Anterior vena cava (tissue), 1 donor: ENCODE results near the genes TRAF7, CCNF, PDPK1 and PRSS21.

DNA sequence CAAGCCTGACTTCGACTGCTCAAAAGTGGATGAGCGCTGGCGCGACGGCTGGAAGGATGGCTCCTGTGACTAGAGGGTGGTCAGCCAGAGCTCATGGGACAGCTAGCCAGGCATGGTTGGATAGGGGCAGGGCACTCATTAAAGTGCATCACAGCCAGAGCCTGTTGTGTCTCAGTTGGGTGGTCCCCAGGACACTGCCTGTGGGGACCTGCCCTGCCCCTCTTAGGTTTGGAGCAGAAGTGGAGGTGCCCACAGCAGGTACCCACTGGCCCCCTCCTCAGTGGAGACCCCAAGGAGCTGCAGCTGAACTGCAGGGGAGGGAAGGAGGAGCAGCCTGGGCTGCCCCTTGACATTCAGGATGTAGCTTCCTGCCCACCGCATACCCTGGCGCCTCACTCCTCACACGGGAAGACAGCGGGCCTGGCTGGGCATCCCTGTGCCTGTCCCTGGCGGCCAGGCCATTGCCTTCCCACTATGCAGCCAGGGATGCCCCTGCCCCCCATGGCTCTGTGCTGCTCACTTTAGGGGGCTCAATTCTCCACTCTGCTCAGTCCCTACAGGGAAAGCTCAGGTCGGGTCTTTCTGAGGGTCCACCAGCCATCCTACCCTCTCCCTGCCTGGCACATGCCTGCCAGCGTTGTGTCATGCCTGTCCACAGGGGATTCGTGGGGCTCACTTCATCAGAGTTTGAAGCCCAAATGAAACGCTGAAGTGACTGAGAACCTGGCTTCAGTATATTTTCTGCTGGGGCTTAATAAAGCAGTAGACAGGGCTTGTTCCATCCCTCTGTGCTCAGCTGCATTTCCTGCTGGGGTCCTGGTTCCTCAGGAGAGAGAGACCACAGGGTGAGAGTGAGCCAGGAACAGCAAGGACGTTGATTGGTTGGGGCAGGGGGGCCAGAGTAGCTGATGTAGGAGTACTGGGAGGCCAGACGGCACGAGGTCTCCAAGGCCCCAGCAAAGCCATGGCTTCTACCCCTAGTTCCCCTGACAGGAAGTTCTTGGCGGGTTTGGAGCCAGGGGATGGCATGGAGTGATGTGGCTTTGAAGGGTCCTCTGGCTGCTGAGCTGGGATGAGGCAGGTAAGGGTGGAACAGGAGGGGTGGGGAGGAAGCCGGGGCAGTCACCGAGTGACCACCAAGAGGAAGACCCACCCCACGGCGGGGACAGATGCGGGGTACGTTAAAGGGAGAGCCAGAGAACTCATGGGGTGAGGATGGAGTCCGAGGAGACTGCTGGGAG is 2.4 kb downstream of the GFER start:
- PRO-cap: no peak

DNA sequence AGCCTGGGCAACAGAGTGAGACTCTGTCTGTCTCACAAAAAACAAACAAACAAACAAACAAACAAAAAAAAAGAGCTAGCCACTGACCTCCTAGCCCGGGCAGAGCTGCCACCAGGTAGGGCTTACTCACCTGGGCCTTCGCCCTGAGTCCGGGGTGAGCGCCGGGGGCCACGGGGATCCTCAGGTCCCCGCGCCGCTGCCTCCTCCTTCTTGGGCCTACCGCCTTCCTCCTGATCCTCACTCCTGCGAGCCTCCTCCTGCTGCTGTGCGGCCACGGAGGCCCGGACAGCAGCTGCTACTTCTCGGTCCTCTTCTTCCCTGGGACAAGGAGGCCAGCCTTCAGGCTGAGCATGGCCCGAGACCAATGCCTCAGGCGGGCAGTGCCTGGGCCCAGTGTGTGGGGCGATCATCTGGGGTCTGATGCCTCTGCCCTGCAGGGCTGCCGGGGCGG is 11.1 kb downstream of the SYNGR3 start:
- PRO-cap: no peak

- PRO-cap: bidirectional peak, plus-strand start at chr16:2009891, minus-strand start at chr16:2009821
These were observed 10.1 kb upstream of the NPW start for GRCh38 chr16:2009260-2010058.

GRCh38 chr16:2034530-2035013 is 7.9 kb downstream of the NHERF2 start:
- PRO-cap: no peak

GRCh38 chr16:2040708-2041695 is 6.6 kb downstream of the NTHL1 start:
- PRO-cap: no peak

GRCh38 chr16:2048132-2048521 is 342 bp downstream of the TSC2 start:
- PRO-cap: no peak

GRCh38 chr16:2127603-2128011 is 8.1 kb downstream of the PKD1 start:
- PRO-cap: no peak

DNA sequence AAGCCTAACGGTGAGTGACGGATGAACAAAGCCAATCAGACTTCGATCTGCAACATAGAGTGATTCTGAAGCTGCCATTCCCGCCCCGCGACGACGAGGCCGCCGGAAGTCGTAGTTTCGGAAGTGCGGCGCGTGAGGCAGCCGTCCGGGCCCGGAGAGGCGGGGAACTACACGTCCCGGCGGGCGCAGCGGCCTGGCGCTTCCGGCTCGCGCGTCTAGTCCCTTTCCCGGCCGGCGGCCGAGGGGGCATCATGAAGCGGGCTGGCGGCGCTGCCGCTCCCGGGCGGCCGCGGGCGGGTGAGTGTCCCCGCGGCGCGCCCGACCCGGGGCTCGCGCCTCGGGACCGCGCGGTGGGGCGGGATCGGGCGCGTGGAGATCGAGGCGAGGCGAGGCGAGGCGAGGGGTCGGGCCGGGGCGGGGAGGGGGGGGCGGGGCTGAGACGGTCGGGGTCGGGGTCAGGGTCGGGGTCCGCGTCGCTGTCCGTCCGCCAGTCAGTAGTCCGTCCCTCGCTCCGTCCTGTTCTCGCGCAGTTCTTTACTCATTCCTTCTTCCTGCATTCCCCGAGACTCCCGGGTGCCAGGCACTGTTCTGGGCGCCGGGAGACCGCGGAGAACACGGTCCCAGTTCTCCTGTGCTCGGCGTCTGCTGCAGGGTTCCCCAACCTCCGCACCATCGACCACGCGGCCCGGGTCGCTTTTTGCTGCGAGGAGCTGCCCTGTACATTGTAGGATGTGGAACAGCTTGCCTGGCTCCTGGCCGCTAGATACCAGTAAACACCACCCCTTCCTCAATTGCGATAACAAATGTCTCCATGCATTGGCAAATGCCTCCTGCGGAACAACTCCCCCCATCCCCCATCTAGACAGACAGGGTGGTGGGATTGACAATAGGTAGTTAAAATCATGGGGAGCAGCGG is at the start of gene TRAF7:
Gene TRAF7, plus strand, starts transcription at position 221 of the 916 bp plus-strand sequence.
- PRO-cap: bidirectional peak, plus-strand start at position 144 of the sequence, minus-strand start outside the sequence; unidirectional peak, plus-strand start at position 249 of the sequence; bidirectional peak, plus-strand start at position 583 of the sequence, minus-strand start at position 531 of the sequence

DNA sequence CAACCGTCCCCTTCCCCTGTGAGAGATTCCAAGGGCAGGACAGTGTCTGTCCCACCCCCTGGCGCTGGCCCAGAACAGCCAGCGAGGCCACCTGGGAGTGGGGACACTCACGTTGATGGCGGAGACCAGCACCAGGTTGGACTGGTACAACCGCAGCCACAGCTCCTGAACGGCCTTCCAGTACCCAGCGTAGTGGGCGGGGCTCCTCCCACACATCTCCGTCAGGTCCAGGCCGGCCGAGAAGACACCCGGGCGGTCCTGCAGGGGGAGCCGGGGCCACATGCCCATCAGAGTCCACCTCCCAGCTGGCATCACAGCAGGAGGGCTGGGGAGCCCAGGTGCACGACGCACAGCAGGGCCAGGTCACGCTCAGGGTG is 7.1 kb downstream of the ECI1 start:
- PRO-cap: no peak

- PRO-cap: no peak
These were observed 1.2 kb downstream of the ECI1 start for GRCh38 chr16:2250002-2250736.

DNA sequence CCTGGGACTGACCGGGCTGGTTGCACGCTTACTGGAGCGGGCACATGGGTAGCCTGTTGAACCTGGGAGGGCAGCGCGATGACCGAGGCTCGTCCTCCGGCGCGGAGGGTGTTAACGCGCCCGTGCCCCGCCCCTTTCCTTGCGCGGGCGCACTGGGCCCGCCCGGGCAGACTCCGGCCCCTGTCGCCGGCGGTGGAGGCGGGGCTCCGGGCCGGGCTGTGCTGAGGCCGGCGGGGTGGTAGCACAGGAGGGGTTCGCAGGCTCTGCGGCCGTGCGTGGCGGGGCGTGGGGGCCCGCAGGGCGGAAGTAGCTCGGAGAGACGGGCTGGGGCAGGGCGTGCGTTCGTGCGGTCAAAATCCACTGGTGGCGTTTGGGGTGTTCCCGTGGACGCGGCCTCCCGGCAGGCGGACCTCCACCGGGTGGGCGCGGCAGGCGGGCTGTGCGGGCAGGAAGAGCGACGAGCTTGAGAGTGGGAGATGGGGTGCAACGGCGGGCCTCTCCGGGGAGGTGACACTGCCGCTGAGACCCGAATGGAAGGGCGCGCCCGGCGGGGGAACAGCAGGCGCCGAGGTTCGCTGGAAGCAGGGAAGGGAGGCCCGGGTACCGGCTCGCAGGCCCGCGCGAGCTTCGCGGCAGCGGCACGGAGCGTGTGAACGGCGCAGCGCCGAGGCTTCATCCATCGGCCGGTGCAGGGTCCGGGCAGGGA is 501 bp upstream of the RNPS1 start:
- PRO-cap: unidirectional peak, plus-strand start at position 246 of the sequence

GRCh38 chr16:2429299-2430188 is at the start of gene CCNF:
Gene CCNF (plus strand): TSS chr16:2429447.
- PRO-cap: bidirectional peak, plus-strand start at chr16:2429472, minus-strand start at chr16:2429131

DNA sequence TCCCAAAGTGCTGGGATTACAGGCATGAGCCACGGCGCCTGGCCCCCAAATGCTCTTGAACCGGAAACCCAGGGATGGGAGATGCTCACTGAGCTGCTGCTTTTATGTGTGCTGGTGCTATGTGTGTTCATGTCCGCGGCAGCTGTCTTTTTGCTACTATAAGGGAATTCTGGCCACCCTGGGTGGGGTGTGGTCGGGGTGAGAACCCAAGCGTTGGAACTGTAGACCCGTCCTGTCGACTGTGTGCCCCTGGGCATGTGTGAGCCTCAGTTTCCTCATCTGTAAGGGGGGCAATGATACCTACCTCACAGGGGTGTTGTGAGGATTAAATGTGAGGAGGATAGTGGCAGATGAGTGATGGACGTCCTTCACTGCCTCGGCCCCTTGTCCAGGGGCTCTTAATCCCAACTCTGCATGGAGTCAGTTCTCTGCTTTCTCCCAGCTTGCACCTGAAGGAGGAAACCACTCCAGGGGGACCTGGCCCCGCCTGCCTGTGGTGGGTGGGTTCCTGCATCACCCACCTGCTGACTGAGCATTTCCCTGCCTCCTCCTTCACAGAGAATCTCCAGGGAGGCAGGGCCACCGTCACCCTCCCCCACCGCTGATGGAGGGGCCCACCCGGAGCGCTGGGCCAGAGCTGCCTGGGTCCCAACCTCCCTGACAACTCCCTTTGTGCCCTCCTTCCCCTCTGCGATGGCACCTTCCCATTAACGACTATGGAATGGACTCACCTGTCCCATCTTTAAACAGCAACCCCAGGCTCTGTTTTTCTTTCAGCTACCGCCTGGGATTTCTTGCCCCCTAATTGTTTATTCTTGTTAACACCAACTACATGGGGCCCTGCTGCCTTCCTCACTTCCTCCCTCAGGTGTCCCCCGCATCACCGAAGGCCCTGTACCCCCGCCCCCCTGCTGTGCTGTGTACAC is 1.1 kb upstream of the TEDC2 start:
- PRO-cap: no peak

DNA sequence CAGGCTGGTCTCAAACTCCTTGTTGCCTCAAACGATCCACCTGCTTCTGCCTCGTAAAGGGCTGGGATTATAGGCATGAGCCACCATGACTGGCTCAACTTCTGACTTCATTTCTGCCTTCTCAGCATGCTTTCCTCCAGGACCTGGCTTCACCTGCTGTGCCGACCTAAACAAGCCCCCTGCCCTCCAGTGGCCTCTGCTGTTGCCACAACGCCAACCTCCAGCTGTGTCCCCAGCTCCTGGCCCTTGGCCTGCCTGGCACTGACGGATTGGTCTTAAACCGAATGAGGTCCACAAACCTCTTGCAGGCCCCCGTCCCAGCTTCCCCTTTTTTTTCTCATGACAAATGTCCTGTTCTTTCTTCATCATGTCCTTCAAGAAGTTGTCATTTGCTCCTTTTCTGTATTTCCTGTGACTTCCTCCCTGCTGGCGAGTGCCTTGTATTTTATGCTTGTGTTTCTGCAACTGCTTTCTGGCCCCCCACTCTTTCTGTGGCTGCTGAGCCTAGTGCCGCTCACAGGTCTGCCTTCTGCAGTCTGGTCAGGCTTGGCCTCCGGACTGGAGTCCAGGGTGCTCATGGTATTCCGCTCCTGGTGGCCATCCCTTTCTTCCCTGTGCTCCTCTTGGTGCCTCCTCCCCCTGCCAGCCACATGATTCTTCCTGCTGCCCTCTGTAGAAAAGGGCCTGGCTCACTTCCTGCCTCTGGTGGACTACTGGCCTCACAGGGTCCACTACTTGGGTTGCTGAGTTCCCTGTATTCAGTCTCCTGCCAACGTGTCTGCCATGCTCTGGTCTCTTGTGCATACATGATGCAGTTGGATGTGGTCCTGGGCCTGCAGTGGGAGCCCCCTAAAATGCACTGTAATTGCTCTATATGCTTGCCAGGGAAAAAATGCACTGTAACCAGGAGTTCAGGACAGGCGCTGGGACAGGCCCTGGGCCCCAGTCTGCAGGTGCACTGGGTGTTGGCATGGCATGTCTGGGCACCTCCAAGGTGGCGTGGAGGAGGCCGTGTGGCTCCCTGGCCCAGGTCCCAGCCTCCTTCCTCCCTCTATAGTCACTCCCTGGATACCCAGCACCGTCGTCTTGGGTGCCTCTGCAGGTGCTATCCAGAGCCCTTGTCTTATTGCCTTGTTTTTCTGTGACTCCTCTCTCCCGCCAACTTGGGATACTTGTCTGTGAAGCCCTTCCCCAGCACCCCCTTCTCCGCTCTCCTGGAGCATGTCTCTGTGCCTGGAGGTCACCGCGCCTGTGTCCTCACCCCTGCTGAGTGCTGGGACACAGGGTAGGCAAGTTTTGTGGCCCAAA is 3.0 kb downstream of the ATP6V0C start:
- PRO-cap: no peak

DNA sequence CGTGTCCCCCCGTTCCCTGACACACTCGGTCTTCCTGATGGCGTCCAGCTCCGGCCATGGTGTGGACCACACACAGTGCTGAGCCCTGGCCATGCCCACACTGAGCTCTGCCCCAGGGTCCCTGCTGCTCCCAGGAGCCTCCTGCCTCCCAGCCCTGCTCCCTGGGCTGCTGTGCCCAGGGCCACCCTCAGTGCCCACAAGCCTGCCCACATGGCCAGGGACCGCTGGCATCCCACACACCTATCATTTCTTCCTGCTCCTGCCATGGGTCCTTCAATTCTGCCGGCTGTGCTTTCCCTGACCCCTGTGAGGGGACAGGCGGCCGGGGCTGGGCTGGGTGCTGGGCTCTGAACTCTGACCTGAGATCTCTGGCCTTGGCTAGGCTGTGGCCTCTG is 4.1 kb downstream of the CEMP1 start:
- PRO-cap: no peak

DNA sequence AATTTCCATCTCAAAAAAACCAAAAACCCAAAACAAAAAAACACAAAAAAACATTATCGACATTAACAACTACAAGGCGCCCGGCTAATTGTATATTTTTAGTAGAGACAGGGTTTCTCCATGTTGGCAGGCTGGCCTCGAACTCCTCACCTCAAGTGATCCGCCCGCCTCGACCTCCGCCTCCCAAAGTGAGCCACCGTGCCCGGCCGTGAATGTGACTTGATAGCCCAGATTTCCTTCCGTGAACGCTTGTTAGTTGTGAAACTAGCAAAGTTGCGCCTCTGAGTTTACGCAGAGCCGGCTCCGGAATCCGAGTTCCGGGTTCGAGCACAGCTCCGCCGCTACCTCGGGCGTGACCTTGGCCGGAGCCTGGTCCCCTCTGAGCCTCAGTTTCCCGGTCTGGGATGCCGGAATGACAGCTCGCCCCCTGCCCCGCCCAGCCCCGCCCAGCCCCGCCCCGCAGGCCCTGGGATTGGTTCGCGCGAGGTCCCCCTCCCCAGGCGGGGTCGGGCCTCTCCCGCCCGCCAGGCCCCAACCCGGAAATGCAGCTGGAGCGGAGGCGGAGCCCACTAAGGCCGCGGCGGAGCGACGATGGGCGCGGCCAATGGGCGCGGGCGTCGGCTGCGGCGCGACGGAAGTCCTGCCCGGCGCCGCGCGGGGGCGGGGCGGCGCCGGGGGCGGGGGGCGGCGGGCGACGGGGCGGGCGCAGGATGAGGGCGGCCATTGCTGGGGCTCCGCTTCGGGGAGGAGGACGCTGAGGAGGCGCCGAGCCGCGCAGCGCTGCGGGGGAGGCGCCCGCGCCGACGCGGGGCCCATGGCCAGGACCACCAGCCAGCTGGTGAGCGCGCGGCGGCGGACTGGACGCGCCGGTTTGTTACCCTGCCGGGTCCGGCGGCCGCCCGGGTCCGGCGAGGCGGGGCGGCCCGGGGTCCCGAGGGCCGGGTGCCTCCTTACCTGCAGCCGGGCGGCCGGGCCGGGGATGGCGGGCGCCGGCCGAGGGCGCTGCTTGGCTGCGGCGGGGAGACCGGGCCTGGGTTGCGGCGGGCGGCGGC is at the start of gene PDPK1:
Gene PDPK1, plus strand, starts transcription at position 723 of the 1,052 bp plus-strand sequence.
- PRO-cap: unidirectional peak, minus-strand start at position 190 of the sequence; bidirectional peak, plus-strand start at position 690 of the sequence, minus-strand start at position 388 of the sequence

DNA sequence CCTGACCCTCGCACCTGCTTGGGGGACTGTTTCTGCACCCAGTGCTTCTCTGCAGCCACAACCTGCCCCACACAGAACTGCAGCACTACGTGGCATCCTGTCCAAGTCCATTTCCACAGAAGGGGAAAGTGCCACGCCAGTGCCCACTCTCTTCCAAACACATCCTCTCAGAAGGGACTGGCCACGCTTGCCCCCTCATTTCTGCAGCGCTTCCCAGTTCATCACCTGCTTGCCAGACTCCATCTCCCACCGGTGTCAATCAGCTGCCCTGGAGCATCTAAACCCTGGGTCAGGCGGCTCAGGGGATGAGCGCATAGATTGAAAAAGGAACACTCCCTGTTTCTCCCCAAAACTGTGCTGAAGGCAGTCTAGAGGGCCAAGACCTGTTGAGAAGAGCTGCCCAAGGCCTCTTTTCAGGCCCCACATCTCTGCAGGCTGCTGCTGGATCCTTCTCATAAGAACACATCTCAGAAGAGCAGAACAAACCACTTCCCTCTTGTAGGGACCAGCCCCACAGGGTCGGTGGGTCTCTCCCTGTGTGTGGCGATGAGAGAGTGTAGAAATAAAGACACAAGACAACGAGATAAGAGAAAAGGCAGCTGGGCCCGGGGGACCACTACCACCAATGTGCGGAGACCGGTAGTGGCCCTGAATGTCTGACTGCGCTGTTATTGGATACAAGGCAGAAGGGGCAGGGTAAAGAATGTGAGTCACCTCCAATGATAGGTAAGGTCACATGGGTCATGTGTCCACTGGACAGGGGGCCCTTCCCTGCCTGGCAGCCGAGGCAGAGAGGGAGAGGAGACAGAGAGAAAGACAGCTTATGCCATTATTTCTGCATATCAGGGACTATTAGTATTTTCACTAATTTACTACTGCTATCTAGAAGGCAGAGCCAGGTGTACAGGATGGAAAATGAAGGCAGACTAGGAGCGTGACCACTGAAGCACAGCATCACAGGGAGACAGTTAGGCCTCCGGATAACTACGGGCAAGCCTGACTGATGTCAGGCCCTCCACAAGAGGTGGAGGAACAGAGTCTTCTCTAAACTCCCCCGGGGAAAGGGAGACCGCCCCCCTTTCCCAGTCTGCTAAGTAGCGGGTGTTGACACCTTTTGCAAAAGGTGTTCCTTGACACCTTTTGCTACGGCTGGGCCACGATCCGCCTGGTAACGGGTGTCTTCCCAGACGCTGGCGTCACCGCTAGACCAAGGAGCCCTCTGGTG is 22.1 kb upstream of the KCTD5 start:
- PRO-cap: no peak

DNA sequence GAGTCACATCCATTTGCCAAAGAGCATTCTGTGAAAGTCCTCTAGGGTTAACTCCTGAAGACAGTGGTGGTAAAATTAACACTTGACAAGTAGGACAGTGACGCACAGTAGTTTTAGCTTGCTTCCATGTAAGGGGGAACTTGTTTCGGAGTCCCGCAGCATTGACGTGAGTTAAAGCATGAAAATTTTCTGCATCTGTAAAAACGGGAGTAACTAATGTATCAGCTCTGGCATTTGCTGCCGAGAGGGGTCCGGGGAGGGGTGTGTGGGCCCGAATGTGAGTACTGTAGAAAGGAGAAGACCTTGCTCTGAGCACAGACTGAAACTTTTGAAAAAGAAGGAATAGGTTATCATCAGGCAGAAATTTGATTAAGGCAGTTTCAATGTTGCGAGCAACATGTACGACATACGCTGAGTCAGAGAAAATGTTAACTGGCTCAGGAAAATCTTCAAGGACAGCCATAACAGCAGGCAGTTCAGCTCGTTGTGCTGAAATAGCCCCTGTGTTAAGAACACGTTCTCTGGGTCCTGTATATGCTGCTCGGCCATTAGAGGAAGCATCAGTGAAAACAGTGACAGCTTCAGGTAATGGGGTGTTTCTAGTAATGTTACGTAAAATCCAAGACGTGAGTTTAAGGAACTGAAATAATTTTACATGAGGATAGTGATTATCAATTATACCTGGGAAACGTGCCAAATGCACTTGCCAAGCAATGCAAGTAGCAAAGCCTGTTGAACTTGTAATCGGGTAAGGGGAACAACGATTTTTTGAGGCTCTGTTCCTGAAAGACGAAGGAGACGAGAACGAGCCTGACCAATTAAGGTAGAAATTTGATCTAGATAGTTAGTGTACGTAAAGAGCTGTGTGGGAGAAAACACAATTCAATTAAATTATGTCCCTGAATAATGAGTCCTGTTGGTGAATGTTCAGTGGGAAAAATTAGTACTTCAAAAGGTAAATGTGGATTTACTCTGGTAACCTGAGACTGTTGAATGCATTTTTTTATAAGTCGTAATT is 18.1 kb upstream of the KCTD5 start:
- PRO-cap: no peak

DNA sequence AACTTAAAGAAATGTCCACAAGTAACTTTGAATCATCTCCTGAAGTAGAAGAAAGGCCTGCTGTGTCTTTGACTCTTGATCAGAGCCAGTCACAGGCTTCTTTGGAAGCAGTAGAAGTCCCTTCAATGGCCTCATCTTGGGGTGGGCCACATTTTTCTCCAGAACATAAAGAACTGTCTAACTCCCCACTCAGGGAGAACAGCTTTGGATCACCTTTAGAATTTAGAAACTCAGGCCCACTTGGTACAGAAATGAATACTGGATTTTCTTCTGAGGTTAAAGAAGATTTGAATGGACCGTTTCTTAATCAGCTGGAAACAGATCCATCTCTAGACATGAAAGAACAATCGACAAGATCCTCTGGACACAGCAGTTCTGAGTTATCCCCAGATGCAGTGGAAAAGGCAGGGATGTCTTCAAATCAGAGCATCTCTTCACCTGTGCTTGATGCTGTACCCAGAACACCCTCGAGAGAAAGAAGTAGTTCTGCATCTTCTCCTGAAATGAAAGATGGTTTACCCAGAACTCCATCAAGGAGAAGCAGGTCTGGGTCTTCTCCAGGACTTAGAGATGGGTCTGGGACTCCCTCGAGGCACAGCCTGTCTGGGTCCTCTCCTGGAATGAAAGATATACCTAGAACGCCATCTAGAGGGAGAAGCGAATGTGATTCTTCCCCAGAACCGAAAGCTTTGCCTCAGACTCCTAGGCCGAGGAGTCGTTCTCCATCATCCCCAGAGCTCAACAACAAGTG is 12.0 kb downstream of the SRRM2 start:
- PRO-cap: no peak

GRCh38 chr16:2816967-2817985 is at the start of gene PRSS21:
Gene PRSS21 (plus strand): TSS chr16:2817237.
- PRO-cap: no peak